Heart left ventricle (tissue), 7 donors: Measurements from ENCODE around the genes HK2 and LRRTM4.

GRCh38 chr2:73993101-73994181 is 8.7 kb downstream of the TET3 start:
- PRO-cap, 6 experiments, result no peak in any of the 6 experiments
- RAMPAGE, long total RNA, 2 experiments, result no peak in any of the 2 experiments
- RRBS, result no CpG with 5 or more reads among the region's 7 CpGs

DNA sequence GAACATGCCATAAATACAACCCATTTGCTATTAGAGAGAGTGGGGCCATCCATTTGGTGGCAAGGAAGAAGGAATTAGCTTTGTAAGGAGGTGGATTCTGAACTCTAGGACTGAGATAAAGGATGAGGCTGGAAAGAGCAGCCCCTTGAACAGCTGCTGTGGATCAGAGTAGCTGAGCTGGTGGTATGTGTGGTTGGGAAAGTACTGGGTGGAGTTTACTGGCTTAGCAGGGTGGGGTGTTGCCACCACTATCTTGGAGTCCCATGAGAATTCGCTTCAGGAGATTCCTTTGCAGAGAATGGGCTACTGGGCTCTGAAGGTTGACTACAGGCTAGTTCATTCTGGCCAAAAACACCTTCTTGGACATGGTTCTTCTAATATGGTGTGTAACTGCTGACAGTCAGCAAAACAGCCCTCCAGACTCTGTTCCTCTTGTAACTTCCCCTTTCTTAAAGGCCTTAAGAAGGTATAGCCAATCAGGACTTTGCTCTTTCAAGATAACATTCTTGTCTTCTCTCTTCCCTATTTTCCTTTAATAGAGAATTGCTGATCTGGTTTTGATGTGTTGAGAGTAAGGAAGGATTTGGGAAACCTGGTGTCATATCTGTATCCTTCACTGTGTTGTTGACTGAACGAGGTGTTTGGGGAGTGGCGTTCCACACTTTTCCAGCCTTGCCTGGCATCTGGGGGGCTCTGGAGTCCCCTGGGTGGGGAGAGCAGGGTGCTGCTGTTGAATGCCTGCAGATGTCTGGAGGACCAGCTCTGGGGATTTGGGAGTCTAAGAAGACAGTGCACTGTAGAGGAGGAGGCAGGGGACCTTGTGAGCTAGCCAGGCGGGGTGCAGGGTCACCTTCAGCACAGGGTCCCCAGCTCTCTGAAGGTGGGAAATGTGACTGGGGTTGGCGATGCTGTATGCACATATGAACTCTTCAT is 52.9 kb downstream of the TET3 start:
- PRO-cap, 6 experiments, result no peak in any of the 6 experiments
- RAMPAGE, long total RNA, 2 experiments, result no peak in any of the 2 experiments
- RRBS, result no CpG with 5 or more reads among the region's 5 CpGs

DNA sequence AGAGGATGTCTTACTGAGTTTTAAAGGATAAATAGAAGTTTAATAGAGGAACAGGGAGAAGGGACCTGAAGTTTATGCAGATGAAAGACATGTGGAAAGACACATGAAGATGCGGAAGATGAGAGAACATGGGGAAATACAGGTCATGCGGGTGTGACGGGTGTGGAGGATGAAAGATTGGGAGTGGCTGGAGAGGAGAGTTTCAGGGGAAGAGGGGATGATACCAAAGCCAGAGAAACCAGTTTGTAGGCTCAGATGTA is 69.2 kb downstream of the TET3 start:
- PRO-cap, 6 experiments, result no peak in any of the 6 experiments
- RAMPAGE, long total RNA, 2 experiments, result no peak in any of the 2 experiments
- RRBS, result no CpG with 5 or more reads among the region's 3 CpGs

- PRO-cap, 6 experiments, result no peak in any of the 6 experiments
- RAMPAGE, long total RNA, 2 experiments, result no peak in any of the 2 experiments
- RRBS, result no CpG with 5 or more reads among the region's 11 CpGs
Observed at GRCh38 chr2:74103281-74104336, 44.1 kb downstream of the BOLA3 start.

DNA sequence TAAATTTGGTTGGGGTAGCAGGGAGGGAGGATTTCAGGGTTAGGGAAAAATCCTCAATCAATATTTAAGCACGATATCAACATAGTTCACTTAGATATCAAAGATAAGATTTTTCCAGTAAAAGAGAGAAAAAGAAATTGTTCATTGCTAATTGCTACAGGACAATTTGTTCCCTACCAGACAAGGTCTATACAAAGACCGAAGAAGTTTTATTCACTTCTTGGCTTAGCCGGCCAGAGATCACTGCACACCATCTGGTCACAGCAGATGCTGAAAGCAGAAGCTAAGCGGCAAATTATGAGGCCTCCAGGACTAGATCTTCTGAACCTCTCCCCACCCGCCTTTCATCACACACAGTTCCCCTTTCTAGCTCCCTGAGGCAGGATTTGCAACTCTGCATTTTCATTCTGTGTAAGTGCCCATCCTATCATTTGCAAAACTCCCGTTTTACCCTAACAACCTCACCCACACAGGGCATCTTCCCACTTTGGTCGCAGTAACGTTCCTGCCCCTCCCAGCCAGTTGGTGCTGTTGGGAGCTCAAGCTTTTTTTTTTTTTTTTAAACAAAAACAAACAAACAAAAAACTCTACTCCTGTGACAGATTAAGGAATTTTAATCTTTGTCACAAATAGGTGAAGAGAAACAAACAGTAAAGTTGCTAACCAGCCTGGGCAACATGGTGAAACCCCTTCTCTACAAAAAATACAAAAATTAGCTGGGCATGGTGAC is 3.0 kb upstream of the MOB1A start:
- PRO-cap, 6 experiments, result no peak in any of the 6 experiments
- RAMPAGE, long total RNA, 2 experiments, result no peak in any of the 2 experiments
- RRBS, result no CpG with 5 or more reads among the region's 8 CpGs

- PRO-cap, 6 experiments, result peak in 6 of 6 experiments; most common plus-strand start chr2:74549105 (in 6); most common minus-strand start chr2:74548935 (in 2)
- RAMPAGE, long total RNA, 2 experiments, result no peak in any of the 2 experiments
- RRBS, result 1% methylated on average over 30 of the region's 57 CpGs
Observed at GRCh38 chr2:74548560-74549185, 5.1 kb downstream of the LOXL3 start.

GRCh38 chr2:74554931-74555998 is 745 bp downstream of the DOK1 start:
- PRO-cap, 6 experiments, result peak in 1 of 6 experiments; most common minus-strand start chr2:74555305 (in 1)
- RAMPAGE, long total RNA, 2 experiments, result start-site peak on the minus strand in 1 of 2 experiments, at chr2:74555626-74555711 at its widest, 5 reads per replicate
- RRBS, result 3% methylated on average over 22 of the region's 68 CpGs

GRCh38 chr2:74714975-74716171 is 61.3 kb downstream of the SEMA4F start:
- PRO-cap, 6 experiments, result peak in 6 of 6 experiments; most common plus-strand start chr2:74715469 (in 6); most common minus-strand start chr2:74715533 (in 1)
- RAMPAGE, long total RNA, 2 experiments, result no peak in any of the 2 experiments
- RRBS, result 1% methylated on average over 19 of the region's 64 CpGs

DNA sequence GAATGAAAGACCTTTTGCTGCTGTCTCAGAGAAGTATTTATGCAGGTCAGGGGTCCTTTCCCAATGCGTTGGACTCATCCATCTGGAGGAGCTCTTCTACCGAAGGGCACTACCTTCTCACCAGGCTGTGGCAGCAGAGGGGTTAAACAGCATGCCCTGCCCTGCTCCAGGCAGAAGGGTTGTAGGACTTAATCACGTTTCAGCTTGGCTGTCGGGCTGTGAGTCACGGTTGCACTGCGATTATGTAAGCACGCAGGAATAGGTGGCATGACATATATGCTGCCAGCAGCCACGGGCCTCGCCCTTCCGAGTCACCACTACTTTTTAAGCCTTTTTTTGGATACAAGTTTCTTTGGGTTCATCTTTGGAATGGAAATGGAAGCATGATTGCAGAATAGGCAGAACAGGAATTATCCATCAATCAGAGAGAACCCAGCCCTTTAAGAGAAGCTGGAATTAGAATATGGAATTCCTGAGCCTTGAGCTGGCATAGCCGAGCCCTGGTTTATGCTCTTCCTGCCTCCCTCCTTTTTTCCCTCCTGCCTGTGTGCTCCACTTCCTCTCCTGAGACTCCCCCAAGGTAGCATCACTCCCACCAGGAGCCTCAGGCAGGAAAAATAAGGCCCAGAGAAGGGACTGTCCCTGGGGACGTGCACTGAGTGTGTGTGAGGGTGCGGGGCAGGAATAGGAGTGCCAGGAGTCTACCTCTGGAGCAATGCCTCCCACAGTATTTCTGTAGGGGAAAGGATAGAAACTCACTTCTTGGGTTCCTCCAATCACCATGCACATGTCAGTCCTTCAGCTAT is 86.8 kb downstream of the SEMA4F start:
- PRO-cap, 6 experiments, result no peak in any of the 6 experiments
- RAMPAGE, long total RNA, 2 experiments, result no peak in any of the 2 experiments
- RRBS, result no CpG with 5 or more reads among the region's 13 CpGs

GRCh38 chr2:74833997-74834374 is at the start of gene HK2:
Gene HK2 (plus strand): TSS chr2:74834127.
- PRO-cap, 6 experiments, result peak in 6 of 6 experiments; most common plus-strand start chr2:74834129 (in 4)
- RAMPAGE, long total RNA, 2 experiments, result start-site peak on the plus strand in 1 of 2 experiments, at chr2:74834122-74834152 at its widest, 65 reads per replicate
- RRBS, result 2% methylated on average over 14 of the region's 38 CpGs

- PRO-cap, 6 experiments, result peak in 4 of 6 experiments; most common plus-strand start chr2:74835333 (in 1); most common minus-strand start chr2:74835231 (in 4)
- RAMPAGE, long total RNA, 2 experiments, result no peak in any of the 2 experiments
- RRBS, result 1% methylated on average over 46 of the region's 110 CpGs
Observed at GRCh38 chr2:74834375-74835416, 769 bp downstream of the HK2 start.

GRCh38 chr2:74848992-74850256 is 15.5 kb downstream of the HK2 start:
- PRO-cap, 6 experiments, result no peak in any of the 6 experiments
- RAMPAGE, long total RNA, 2 experiments, result no peak in any of the 2 experiments
- RRBS, result no CpG with 5 or more reads among the region's 12 CpGs

DNA sequence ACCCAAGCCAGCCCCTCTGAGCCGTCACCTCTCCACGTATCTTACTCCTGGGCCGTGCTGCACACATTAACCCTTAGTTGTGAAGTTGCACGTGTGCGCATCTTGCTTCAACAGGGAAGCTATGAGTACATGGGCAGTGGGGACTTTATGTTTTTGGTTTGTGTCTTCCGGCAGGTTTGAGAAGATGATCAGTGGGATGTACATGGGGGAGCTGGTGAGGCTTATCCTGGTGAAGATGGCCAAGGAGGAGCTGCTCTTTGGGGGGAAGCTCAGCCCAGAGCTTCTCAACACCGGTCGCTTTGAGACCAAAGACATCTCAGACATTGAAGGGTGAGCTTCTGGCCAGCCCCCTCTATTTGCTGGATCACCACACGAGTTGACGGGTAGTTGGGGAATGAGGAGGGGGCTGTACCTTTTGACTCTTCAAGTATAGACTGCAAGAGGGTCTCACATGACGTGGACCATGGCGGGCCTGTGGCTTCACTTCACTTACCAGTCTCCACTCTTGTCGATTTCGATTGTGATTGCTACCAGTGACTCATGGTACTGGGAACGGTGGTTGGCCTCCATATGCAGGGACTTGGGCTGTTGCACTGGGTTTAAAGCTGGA is 43.2 kb downstream of the HK2 start:
- PRO-cap, 6 experiments, result no peak in any of the 6 experiments
- RAMPAGE, long total RNA, 2 experiments, result no peak in any of the 2 experiments
- RRBS, result no CpG with 5 or more reads among the region's 15 CpGs

DNA sequence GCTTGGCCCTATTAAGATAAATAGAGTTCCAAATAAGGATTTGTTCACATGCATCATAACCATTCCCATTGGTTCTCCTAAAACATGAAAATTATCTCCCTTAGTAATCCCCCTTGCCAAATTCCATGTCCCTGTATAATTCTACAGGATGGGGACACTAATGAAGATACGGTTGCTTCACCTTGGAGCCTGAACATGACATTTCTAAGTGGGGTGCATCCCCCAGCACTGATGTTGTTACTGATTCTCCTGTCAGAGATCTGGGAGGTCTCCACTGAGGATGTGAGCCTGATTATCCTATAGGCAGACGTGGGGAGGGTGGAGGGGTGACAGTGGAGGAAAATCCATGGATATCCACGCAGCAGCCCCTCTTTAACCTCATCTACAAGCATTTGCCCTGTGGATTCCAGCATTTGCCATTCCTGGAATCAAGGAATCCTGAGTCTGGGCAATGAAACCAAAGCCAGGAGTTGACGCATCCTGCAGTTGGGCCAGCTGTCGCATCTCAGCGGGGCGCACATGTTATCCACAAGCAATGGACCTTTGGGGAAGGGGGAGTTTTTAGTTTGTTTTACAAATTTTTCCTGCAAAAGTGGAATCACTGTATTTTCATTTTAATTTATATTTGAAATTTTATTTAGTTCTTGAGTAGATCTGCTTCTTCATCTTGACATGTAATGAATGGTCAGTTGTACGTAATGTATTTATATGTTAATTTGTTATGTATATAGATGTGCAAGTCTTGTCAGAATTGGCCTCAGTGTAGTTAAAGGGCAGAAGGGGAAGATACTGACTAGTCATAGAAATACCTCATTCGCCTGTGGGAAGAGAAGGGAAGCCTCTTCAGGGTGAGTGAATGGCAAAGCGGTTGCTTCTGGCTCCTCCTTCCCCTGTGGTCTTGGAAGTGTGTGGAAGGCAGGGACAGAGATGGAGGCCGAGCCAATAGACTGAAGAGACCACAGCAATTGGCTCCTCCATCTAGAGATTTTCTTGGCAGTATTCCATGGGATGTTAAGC is 57.5 kb downstream of the HK2 start:
- PRO-cap, 6 experiments, result no peak in any of the 6 experiments
- RAMPAGE, long total RNA, 2 experiments, result no peak in any of the 2 experiments
- RRBS, result no CpG with 5 or more reads among the region's 11 CpGs

DNA sequence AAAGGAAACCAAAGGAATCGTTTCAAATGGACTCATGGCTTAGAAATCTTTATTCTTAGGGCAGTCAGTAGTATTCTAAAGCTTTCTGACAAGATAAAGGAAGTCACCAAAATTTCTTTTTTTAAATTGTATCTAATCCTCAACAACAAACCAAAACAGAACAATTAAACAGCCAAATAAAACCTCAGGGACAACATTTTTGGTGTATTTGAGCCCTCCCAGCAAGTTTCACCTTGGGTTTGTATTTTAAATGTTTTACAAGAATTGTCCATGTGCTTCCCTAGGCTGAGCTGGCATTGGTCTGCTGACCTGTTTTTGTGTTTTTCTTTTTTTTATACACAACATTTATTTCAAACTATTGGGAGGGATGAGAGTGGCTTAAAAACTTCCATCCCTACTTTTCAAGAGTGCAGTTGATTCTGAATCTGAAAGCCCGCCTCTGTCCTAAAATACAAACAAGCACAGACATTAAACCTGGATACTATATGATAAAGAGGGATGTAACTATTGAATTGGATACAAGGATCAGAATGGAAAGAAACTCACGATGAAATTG is 58.3 kb downstream of the HK2 start:
- PRO-cap, 6 experiments, result no peak in any of the 6 experiments
- RAMPAGE, long total RNA, 2 experiments, result no peak in any of the 2 experiments
- RRBS, result no CpG with 5 or more reads among the region's 3 CpGs

GRCh38 chr2:74969257-74969991 is 11.0 kb downstream of the POLE4 start:
- PRO-cap, 6 experiments, result no peak in any of the 6 experiments
- RAMPAGE, long total RNA, 2 experiments, result no peak in any of the 2 experiments
- RRBS, result no CpG with 5 or more reads among the region's 6 CpGs

- PRO-cap, 6 experiments, result no peak in any of the 6 experiments
- RAMPAGE, long total RNA, 2 experiments, result no peak in any of the 2 experiments
- RRBS, result no CpG with 5 or more reads among the region's 5 CpGs
Observed at GRCh38 chr2:75608249-75608790, 38.3 kb upstream of the MRPL19 start.

DNA sequence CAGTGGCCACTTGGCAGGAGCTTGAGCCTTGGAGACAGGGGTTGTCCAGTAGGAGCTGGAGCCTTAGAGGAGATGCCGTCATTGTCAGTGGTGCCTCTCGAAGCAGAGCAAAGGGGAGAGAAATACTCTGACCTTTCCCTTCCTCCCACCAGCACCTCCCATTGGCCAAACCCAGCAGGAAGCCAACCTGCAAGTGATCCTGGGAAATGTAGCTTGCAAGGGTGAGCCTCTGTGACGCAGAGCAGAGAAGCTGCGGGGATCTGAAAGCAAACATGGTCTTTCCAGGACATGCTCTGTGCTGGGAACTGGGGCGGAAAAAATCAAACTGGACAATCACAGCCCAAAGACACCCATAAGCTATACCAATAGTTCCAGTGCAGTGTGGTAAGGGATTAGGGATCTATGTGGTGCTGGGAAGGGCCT is 33.6 kb upstream of the MRPL19 start:
- PRO-cap, 6 experiments, result peak in 3 of 6 experiments; most common plus-strand start position 244 of the sequence (in 3)
- RAMPAGE, long total RNA, 2 experiments, result no peak in any of the 2 experiments
- RRBS, result no CpG with 5 or more reads among the region's 5 CpGs

- PRO-cap, 6 experiments, result peak in 1 of 6 experiments; most common minus-strand start chr2:77522330 (in 1)
- RAMPAGE, long total RNA, 2 experiments, result no peak in any of the 2 experiments
- RRBS, result no CpG with 5 or more reads among the region's 3 CpGs
Observed at GRCh38 chr2:77521986-77522527, at the start of gene LRRTM4. Gene LRRTM4 (minus strand): TSS chr2:77522376.

DNA sequence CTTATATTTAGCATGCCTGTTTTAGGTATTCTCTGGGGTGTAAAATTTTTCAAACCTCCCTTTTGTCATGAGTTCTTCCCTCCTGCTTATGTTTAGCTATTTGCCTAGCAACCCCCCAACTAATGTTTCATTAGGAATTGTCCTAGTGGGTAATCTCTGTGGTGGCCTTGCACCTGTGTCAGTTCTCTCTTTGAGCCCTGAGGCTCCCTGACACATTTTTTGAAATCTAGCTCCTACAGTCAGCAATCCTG is 12.5 kb upstream of the REG1B start:
- PRO-cap, 6 experiments, result no peak in any of the 6 experiments
- RAMPAGE, long total RNA, 2 experiments, result no peak in any of the 2 experiments